Measurements from ENCODE around the genes PRMT3 and BBOX1.

- PRO-cap: no peak
Measured at GRCh38 chr11:19698362-19698705, 14.3 kb upstream of the NAV2 start.

DNA sequence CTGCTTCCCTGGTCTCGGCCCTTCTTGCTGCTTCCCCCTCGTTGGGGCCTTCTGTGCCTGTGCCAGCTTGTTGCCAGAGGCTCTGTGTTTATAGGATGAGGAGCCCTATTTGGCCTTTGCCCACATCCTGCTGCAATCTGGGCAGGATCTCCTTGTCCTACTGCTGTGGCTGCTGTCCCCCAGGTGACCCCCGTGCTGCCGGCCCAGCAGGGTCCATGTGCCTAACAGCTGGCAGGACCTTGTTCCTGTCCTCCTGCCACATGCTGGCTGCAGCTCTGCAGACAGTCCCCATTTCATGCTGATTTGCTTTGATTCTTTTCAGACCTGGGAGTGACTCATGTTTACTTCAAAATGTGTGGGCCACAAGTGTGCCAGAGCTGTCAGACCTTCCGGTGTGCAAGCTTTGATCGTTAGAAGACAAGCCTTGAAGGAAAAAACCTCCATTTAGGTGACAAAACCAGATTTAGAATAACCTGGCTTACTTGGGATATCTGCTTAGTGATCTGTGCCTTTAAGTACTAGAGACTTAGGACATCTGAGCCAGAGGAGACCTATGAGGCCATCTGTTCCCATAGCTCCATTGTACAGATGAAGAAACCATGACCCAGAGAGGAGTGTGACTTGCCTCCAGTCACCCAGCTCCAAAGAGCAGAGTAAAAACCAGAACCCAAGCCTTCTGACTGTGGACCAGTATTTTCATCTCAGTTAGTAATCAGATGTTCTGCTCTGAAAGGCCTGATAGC is 11.1 kb downstream of the NAV2 start:
- PRO-cap: no peak

DNA sequence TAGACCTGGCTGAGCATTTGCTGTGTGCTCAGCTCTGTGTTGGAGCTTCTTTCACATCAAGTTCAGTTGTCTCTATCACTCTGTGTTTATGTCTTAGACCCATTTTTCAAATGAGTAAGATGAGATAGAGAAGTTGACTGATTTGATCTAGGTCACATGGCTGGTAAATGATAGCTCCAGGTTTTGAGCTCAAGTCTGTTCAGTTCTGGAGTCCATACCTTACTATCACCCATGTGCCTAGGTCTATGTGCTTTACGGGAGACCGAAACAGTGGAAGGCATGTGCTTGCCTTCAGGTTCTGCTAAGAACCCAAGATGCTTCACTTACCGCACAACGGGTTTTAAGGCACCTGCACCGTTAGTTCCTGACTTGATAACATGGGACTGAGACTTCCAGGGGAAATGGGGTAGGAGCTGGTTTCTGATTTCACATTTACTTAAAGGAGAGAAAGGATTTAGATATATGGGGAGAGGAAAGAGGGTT is 20.6 kb downstream of the NAV2 start:
- PRO-cap: no peak

DNA sequence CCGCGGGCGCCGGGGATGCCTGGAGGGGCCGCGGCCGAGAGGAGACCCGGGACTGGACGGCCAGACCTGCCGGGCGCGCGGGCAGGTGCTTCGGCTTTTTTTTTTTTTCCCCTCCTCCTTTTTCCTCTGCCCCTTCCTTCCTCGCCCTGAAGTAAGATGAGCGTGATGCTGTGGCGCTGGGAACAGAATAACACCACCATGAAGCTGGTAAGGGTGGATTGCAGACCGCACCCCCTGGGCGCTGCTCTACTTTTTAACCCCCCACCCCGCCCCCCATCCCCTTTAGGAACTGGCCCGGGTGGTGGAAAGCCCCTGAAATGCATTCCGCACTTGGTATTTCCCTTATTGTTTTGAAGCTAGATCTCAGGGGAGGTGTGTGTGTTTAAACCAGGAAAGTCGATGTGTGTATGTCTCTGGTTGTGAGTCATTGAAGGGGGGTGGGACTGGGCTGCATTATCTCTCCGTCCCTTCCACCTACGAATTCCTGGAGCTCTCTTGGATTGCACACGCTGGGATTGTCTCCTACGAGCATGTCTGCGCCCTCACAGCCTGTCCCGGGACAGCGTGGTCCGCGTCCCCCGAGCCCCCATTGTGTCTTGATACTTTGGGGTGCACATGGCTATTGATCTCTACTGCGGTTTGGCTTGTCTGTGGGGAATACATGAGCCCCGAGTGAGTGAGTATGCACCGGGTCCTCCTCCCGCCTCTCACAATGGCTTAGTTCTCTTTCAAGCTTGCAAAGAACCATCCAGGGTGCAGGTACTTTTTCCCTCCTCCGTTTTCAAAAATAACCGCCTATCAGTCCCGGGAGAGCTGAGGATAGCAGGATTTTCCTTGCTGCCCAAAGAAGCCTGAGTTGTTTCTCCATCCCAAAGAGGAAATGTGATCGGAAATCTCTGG is 64.9 kb downstream of the NAV2 start:
- PRO-cap: bidirectional peak, plus-strand start at position 485 of the sequence, minus-strand start at position 405 of the sequence; unidirectional peak, minus-strand start at position 714 of the sequence

- PRO-cap: no peak
Measured at GRCh38 chr11:19953113-19953809, 207.0 kb downstream of the DBX1 start.

- PRO-cap: no peak
Measured at GRCh38 chr11:20001864-20002515, 158.3 kb downstream of the DBX1 start.

DNA sequence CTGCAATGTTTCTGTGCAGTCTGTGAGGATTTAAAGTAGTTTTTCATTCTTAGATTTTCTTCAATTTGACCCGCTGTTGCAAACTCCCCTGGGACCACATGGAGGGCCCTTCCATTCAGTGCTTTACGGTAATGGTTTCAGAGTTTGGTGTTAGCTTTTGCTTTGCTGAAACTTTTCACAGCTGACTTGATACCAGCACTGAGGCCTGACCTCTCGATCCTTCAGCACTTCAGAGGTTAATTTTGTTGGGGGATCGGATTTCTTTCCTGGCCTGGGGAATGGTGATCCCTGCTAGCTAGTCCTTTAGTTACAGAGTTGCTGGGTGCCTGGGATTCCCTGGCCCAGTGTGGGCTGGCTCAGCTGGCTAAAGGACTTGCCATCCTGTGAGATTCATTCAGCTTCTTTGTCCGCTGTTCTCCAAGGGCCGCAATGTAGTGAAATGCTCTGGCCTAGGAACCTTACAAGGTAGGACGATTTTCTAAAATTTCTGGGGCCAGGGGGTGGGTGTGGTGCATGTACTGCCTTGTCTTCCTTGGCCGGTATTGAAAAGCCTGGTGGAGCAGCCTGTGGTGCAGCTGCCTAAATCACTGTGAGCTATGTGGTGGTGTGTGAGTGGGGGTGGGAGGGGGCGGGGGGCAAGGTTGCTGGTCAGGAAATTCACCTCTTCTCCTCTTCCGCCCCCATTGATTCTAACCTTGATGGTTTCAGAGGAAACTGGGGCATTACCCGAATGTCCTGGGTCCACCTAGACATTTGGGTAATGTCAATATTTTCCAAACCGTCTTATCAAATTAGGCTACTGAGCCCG is 137.4 kb downstream of the DBX1 start:
- PRO-cap: no peak

- PRO-cap: no peak
Measured at GRCh38 chr11:20120875-20121643, 39.2 kb downstream of the DBX1 start.

DNA sequence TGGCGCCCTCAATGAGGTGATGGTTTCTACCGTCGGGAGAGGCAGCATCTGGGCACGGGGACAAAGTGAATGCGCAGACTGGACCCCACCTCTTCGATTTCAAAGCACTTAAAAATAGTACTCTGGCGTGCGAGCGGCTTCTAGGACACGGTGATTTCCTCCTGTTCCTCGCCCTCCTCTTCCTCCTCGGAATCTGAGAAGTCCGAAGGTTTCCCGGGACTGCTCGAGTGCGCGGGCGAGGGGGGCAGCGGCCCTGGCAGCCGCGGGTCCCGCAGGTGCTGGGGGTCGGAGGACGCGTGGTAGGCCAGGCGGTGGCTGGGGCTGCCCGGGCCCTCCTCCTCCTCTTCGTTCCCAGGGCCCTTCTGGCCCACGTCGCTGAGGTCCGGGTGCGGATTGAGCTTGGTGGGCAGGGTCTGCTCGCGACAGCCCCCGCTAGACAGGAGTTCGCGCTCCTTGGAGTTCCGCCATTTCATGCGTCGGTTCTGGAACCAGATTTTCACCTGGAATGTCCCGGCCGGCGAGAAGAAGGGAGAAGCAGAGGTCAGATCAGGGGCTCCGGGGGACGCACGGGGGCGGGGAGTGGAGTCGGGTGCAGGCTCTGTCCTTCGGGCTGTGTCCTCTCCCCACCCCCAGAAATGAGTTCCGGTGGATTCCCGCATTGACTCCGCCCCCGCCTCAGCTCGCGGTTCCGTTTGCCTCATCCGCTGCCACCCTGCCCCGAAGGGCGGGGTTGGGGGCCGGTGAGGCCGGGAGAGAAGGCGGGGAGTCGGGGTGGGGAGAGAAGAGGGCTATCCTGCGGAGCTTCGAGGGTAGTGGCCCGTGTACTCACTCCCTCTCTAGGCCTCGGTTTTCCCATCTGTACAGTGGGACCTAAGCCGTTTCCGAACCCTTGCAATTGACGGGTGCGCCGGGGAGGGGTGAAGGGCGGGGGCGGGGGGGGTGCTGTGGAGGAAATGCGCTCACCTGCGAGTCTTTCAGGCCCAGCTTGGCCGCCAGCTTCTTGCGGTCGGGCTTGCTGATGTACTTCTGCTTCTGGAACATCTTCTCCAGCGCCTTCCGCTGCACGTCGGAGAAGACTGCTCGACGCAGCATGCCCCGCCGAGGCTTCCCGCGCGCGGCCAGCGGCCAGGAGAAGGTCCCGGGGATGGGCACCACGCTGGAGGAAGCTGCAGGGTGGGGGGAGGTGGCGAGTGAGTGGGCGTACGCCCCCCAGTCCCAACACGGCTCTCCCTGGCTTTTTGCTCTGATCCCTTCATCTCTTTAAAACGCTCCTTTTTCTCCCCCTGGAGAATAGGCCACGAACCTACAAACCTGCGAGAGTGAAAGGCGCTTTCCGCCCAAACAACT is 3.7 kb downstream of the DBX1 start:
- PRO-cap: no peak

DNA sequence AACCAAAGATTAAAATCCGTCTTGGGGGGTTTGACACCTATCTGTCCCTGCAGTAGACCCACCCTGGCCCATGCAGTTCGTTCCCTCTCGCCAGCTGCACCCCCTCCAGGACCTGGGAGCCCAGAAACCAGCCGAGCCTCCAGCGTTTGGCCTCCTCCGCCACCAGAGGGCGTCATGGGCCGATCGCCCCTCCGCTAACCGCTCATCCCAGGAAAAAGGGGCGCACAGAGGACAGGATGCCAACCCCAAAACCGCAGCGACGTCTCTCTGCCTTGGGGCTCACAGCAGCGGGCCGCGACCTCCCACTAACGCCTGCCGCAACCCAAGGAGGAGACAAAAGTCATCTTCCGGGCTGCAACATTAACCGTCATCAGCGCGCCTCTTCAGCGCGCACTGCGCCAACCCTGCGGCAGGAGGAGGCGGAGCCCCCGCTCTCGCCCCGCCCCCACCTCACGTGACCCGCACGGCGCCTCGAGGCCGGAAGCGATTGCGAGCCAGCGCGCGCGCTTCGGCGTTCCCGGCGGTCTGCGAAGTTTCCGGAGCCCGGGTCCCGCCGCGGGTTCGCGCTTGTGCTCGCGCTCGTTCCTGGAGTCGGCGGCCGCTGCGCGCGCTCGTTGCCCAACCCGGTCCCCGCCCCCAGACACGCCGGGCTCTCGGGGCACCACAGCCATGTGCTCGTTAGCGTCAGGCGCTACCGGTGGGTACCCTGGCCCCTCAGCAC is at the start of gene PRMT3:
Gene PRMT3 (plus strand): TSS at position 639 of the 721 bp plus-strand sequence.
- PRO-cap: unidirectional peak, minus-strand start at position 114 of the sequence; bidirectional peak, plus-strand start at position 582 of the sequence, minus-strand start at position 395 of the sequence

DNA sequence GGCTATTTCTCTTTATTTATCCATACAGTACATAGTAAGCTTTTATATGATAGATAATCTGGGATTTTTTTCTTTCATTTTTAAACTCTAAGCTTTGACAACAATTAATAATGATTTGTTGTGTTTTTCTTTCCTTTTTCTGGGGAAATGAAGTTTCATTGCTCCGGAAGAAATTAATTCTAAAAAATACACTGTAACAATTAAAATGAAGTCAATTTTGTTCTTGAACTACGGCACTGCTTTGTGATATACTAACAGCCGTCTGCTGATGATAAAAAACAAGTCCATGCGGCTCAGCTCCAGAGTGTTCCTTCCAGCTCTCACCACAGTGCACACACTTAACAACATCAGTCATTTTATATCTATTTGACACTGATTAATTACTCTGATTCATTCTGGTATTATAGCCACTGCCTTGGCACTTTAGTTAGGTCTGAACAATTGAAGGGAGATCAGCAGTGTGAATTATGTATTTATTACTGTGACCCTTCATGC is 97.5 kb upstream of the SLC6A5 start:
- PRO-cap: no peak

DNA sequence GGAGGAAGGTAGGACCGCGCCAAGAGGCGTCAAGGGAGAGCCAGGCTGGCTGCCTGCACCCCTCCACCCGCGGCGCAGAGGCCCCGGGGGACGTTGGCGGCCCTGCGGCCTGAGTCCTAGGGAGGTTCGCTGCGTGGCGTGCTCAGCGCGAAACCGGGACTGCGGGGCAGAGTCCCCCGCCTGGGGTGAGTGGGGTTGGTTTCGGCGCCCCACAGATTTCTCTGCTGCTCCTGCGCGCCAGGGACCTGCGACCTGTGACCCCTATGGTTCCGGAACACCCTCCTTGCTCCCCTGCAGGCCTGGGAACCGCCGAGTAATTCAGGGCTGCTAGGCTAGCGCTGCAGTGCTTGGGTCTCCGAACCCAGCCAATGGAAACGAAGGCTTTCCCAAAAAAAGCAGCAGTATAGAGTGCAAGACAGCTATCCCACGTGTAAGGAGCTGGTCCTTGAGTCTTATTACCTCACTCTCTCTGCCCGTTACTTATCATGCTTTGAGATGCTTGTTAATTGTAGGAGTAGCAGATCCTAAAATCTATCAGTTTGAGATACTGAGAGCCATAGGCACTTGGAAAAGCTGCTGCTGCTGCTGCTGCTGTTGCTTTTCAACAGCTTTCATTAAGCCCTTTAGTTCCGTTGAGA is 759 bp downstream of the ANO5 start:
- PRO-cap: no peak

DNA sequence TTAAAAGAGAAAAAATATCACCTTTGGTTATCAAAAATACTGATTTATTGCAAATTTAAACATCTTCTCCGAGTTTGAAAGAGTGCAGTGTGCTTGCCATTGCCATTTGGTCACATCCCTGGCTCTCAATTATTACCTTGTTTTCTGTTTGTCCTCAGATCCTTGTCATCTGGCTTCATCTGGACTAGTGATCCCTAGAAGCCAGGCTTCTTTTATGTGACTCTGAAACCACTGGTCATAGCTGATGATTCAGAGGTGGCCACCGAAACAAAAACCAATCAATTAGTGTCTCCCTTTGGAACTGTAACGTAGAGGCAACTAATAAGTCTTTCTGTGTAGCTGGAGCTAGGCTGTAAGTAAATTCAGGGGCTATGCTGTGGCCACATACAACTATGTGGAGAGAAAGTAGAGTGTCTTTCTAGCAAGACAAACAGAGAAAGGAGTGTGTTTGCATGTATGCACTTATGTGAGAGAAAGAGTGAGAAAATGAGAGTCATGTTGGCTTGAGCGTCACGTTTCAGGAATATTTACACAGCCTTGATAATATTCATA is 238.0 kb downstream of the LUZP2 start:
- PRO-cap: no peak

DNA sequence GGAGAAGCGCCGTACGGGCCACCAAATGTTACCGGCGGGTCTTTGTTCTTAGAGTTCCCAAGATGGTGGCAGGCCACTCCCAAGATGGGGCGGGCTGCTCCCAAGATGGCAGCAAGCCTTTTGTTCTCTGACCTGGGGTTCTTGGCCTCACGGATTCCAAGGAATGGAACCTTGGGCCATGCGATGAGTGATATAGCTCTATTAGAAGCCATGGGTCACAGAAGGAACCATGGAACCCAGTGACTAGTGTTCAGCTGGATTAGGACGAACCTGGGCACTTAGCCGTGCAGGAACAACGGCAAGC is 25.0 kb upstream of the MUC15 start:
- PRO-cap: no peak

- PRO-cap: no peak
Measured at GRCh38 chr11:27040193-27041162, at the start of gene BBOX1. Gene BBOX1, plus strand, starts transcription at chr11:27040815.

DNA sequence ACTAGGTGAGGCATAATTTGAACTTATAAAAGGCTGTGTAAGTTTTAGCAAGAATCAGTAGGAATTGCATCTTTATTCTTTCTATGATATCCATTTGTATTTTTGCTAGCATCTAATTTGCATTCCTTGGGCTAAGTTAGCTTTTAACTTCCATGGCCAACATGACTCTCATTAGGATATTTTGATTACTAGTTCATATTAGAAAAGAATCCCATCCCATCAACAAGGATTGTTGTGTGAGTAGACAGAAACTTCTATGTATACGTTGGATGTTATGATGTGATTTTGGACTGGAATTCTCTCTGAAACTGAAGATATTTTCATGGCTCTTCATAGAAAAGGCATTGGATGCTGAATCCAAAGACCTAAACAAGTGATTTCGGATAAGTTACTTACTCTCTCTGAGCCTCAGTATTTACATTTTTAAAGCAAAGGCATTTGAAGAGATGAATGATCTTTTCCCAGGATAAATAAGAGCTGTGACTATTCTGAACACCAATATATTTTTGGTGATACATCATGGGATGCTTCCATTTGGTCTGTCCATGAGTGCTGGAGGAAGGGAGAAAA is 104.7 kb downstream of the CCDC34 start:
- PRO-cap: no peak

GRCh38 chr11:27392067-27392534 is 29.1 kb upstream of the CCDC34 start:
- PRO-cap: no peak

DNA sequence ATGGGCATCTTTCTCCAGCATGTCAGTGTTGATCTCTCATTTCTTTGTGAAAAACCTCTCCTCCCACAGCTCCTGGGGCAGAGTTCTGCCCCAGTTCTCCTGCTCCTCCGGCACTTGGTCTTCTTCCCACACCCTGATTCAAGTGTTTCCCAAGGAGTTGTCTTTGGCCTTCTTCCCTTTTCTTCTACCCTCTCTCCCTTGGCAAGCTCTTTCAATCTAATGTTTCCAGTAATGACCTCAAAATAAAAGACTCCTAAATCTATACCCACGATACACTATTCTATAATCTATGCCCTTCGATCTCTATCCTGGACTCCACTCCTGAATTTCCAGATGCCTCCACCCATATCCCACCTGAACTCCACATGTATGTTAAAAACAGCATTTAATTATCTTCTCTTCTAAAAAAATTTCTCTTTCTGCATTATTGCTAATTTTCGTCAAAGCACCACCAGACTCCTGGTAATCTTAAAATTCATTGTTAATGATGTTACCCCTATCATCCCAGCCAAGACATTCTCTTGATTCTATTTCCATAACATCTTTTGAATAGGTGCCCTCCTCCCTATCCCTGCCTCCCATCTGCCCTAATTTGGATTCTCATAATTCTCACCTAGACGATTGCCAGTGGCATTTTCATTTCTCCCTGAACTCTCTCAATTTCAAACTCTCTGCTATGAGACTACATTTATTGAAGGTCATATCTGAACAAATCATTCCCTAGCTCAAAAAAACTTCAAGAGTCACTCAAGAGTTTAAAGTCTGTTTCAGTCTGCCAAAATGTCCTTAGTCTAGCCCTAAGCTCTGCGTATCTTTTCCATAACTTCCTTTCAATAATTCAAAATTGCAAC is 42.4 kb upstream of the CCDC34 start:
- PRO-cap: no peak

GRCh38 chr11:27422308-27422826 is 50.2 kb downstream of the LGR4 start:
- PRO-cap: no peak

DNA sequence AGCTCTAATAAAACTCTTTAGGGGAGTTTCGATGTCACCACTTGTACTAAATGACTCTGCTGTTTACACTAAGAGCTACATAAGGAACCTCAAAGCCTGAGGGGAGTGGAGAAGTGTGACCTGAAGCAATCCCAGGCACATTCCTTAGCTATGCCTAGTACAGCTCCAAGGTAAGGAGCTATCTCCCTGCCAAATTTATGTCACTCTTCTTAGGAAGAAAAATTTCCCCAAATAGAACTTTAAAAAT is 8.2 kb downstream of the LGR4 start:
- PRO-cap: no peak

All from Metastatic Pancreatic Carcinoma in the Ovary (tissue), 1 donor.